Placental pericyte (primary cell): ENCODE results near the genes AGPAT1, RNF5 and BTNL2.

DNA sequence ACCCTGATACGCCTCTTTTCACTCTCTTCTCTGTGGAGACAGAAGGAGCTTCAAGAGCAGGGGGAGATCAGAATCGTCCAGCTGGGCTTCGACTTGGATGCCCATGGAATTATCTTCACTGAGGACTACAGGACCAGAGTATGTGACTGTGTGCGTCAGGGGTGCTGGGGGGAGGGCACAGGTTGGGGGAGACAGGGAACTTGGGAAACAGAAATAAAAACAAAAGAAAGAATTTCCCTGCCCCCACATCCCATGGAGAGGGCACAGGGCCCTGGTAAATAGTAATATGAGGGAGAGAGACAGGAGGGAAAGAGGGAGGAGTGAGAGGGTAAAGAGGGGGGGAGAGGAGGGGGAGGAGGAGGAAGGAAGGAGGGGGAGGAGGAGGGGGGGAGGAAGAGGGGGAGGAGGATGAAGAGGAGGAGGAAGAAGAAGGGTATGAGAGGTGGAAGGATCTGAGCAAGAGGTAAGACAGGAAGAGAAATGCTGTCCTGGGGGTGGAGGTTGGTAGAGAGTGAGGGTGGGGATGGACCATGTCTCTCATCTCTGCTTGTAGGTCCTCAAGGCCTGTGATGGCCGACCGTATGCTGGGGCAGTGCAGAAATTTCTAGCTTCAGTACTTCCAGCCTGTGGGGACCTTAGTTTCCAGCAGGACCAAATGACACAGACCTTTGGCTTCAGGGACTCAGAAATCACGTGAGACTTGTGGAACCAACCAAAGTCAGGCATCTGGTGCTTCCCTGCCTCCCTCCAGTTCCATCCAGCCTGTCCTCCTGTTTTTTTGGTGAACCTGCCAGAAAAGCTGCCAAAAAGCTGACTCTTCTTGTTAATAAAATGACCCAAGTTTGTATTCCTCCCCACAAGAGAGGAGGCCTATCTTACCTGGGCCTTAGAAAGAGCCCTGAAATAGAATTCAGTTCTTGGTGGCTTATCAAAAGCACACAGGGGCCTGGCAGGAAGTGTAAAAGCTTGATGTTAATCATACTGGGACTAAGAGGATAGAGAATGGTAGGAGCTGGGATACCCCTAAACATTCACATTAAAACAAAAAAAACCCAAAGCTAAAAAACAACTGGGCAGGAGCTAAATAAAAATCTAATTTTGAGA lies 2.6 kb upstream of the C4A start:
- CAGE, long polyA plus RNA, result no peak

DNA sequence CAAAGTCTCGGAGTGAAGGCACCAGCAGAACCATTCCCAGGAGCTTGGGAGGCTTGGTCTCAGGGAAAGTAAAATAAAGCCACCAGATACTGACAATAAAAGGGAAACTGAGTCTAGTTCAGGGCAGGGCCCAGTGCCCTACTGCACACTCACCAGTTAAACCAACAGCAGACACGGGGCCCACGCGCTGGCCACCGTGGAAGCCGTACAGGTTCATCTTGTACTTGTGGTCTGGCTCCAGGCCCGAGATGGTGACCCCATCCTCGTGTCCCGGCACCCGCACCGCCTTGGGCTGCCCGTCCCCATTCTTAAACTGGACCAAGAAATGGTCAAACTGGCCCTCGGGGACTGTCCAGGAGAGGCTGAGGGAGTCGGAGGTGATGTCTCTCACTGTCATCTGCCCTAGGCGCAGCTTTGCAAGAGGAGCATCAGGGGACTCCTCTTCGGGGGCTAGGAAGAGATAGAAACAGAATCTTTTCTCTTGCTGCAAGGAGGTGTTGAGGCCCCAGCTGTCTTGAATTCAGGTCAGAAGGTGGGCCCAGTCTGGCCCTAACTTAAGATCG lies 26.5 kb downstream of the CYP21A2 start:
- CAGE, long polyA plus RNA, result no peak

GRCh38 chr6:32088368-32089562 lies 20.4 kb downstream of the TNXB start:
- CAGE, long polyA plus RNA, result no peak

DNA sequence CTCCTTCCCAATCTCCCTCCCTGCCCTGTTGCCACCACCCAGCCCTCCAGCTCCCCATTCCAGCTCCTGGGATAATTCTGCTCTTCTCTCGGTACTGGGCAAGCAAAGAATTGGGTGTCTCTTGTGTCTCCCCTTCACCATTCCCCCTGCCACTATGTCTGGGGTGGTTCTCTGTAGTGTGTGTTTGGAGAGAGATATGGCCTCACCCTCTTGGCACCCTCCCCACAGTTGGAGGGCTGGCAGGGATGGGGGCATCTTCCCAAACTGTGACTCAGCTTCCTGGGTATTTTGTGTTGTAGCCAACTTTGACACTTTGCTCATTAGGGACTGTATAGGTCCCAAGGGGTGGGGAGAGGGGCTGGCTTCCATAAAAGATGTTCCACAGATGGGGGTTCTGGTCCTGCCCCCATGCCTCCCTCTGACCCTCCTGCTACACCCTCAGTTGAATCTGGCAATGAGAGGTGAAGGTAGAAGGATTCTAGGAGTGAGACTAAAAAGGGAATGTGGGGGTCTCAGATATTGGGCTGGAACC lies 1.7 kb downstream of the TNXB start:
- CAGE, long polyA plus RNA, result no peak

DNA sequence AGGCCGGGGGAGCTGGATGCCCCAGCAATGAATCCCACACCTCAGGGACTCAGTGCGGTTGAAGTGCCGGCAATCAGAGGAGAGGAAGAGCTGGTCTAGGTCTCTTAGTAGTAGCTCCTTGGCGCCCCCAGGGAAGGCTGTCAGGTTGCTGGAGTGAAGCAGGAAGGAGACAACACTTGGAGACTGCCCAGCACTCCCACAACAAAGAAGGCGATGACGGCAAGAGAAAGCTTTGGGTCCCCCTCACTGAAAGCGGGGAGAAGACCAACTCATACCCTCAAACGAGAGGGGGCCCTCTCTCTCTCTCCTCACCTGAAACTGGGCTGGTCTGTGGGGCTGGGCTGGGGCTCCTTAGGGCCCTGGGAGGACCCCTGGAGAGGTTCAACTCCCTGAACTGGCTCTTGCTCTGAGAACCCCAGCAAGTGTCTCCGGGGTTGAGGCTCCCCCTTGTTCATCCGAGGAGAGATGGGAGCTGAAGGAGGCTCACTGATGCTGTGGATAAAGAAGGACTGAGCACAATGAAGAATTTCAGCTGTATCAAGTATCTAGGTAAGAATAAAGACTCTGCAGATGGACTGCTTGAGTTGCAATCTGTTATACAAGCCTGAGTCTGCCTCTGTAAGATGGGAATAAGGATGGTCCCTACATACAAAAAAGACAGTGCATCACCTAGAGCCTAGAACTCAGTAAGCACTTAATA lies 8.6 kb upstream of the TNXB start:
- CAGE, long polyA plus RNA, result no peak

- CAGE, long polyA plus RNA, result no peak
These were observed 3.2 kb downstream of the PRRT1 start for GRCh38 chr6:32148465-32149007.

DNA sequence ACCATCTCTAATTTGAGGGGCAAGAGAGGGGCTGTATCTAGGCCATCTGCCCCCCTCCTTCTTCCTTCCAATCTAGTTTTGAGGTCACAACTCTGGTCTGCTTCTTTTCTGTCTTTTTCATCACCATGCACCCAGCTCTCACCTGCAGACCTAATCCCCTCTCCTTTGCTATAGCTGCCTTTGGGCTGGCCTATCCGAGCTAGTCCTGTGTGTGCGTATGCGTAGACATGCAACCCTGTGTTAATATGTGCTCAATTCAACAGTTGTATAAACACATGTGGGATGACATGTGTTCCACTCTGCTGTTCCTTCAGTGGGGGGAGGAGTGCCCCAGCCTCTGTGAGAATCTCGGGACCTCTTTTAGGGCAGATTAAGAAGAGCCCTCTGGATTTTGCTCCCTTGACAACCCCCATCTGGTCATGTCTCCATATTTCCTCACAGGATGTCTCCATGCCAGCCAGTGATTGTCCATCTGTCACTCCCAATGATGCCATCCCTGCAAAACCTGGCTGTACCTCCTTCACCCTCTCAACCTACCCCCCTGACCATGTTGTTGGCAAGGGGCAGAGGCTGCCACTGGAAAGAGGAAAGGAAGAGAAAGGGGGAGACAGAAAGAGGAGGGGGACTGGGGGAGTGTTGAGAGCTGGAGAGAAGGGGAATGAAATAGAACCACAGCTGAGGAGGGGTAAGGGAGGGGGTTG lies 545 bp downstream of the PRRT1 start:
- CAGE, long polyA plus RNA, result no peak

- CAGE, long polyA plus RNA, result no peak
These were observed 1.5 kb upstream of the EGFL8 start for GRCh38 chr6:32162748-32163477.

DNA sequence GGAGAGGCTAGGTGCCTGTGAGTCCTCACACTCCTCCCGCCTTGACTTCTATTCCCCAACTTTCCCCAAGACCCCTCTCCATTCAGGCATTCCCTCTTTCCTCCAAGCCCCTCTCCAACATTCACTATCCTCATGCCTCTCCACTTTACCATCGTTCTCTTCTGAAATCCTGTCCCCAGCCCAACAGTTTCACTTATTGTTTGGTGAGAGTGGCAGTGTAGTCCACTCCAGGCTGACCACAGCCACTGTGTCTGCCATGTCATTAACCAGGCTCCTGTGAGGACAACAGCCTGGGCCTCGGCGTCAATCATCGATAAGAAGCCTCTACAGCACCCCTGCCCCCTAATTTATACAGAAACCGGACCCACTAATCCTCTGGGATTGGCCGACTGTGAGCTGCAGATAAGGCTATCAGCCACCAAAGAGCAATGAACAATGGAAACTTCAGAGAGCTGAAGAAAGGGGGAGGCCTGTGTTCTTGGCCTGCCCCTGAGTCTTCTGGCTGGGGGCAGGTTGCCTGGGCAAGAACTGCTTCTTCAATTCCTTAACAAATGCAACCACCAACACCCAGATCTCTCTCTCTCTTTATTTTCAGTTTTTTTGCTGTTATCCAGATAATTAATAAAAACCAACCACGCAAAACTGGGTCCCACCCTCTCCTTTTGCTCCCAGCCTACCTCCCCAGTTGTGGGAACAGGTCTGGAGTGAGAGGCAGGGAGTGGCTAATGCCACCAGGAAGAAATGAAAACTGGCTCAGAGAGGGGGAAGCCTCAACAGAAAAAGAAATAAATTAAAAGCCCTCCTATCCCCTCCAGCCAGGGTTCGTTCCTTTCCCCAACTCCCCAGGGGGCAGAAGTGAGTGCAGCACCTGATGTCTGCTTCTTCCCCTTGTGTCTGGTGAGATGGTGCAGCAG lies 3.5 kb downstream of the EGFL8 start:
- CAGE, long polyA plus RNA, result no peak

- CAGE, long polyA plus RNA, result start-site peak on the minus strand at chr6:32176073-32176089, 26 and 19 reads in 2 replicates
These were observed at the start of gene AGPAT1 for GRCh38 chr6:32175689-32176431. Gene AGPAT1 (minus strand): TSS chr6:32176084.

DNA sequence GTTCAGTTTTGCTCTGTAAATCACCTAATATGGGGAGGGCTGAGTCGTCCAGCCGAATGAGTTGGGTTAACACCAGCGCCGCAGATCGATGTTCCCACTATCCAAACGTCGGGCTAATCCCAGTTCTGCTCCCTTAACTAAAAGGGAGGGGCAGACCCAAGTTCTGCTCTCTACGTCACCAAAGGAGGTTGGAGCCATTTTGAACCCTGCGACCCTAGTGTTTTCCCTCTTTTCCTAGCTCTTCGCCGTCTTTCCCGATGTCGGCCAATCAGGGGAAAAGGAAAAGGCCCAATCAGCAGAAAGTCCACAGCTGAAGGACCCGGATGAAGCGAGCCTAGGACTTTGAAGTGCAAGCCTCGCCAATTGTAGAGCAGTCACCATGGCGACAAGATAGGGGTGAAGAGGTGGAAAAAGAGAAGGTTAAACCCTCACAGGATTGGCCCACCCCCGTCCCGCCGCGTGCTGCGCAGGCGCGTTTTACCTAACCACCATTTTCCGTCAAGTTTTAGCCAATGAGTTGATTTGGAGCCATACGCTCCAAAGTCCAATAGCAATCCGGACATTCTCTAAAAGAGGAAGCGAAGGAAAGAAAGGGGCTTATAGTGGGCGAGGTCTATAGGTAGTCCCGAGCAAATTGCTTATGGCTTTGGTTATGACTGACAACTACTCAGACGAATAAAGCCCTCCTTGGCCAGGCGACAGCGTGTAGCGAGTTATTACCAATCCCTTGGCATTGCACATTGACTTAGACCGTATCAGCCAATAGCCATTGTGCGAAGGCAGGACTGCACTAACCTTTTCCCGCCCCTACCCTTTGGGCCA lies 474 bp upstream of the RNF5 start:
- CAGE, long polyA plus RNA, result no peak

- CAGE, long polyA plus RNA, result no peak
These were observed at the start of gene RNF5 for GRCh38 chr6:32178342-32179137. Gene RNF5 (plus strand): TSS chr6:32178405.

- CAGE, long polyA plus RNA, result no peak
These were observed 2.3 kb downstream of the PBX2 start for GRCh38 chr6:32187535-32188196.

- CAGE, long polyA plus RNA, result no peak
These were observed 4.7 kb upstream of the GPSM3 start for GRCh38 chr6:32196874-32197858.

- CAGE, long polyA plus RNA, result no peak
These were observed 851 bp downstream of the NOTCH4 start for GRCh38 chr6:32222747-32223685.

DNA sequence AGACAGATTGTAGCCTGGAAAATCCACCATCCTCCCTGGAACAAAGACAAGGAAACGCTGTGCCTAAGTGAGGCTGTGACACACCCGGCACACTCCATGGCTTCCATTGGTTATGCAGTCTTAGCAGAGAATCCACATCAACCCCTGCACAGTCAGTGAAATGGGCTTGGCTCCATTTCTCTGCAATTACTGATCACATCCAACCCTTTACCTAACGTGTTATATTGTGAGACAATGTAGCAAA lies at the start of gene BTNL2:
TSS of gene BTNL2 (minus strand) at position 88 of the 244 bp plus-strand sequence.
- CAGE, long polyA plus RNA, result no peak

DNA sequence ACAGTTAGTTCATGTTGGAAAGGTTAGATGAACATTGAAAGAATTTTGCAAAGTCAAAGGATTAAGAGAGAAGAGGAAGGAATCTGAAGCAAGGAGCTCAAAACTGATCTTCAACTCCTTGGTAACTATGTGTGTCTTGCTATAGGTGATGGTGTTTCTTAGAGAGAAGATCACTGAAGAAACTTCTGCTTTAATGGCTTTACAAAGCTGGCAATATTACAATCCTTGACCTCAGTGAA lies 4.7 kb downstream of the HLA-DRA start:
- CAGE, long polyA plus RNA, result no peak

- CAGE, long polyA plus RNA, result no peak
These were observed 21.4 kb upstream of the HLA-DRB5 start for GRCh38 chr6:32551397-32551933.

- CAGE, long polyA plus RNA, result no peak
These were observed 9.3 kb downstream of the HLA-DRB1 start for GRCh38 chr6:32580205-32580897.

DNA sequence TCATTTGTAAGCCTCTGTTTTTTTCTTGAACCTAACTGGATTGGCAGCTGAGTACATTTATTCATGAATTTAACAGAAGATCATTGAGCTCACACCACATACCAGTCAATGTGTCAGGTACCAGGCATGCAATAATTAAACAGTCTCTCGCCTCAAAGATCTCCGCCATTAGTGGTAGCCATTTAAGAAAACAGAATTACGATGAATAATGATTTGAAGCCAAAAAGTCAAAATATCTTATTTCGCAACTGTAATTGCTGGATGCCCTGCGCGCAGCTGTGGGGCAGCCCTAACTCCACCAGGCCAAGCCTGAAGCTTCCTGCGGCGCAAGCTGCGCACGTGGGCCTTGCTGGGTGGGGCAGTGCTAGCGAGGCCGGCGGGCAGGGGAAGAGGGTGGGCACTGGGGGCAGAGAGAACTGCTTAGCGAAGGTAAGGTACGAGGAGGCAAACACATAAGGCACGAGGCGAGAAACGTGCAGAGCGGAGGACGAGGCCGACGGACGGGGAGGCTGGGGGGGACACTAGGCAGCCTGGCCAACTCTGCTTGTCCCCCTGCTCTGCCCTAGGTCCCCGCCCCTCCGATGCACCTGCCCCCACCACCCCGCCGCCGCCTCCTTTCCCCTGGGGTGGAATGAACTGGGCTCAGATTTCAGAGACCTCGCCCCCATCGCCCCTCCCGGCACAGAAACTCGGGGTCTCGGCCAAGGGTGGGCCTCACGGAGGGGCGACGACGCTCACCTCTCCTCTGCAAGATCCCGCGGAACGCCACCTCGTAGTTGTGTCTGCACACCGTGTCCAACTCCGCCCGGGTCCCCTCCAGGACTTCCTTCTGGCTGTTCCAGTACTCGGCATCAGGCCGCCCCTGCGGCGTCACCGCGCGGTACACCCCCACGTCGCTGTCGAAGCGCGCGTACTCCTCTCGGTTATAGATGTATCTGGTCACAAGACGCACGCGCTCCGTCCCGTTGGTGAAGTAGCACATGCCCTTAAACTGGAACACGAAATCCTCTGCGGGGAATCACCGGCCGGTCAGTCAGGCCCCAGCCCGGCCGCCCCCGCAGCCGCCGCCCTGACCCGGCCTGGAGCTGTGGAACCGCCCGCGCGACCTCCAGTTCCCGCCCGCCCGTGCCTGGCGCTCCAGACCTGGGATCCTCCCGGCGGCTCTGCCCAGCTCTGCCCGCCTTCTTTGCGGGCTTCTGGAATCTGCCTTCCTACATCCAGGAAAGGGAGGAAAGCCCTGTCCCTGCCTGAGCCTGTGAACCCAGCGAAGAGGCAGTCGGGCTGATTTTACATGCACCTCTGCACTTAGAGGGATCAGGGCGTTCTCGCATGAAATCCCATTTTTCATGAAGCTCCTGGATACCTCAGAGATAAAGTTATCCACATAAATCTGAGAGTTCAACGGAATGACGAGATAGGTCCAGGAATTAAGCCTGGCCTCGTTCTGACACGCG lies 1.9 kb downstream of the HLA-DQB1 start:
- CAGE, long polyA plus RNA, result no peak